Measurements from ENCODE around the gene ACAD9.

GRCh38 chr3:128415163-128415680 is 51.5 kb downstream of the DNAJB8 start:
- RRBS, 2 experiments = no CpG with 5 or more reads among the region's 14 CpGs

- RRBS, 2 experiments = 3 to 4% methylated on average over 18 to 19 of the region's 53 CpGs
Observed at GRCh38 chr3:128488211-128489066, 4.6 kb downstream of the GATA2 start.

GRCh38 chr3:128523214-128523711 is 30.3 kb upstream of the GATA2 start:
- RRBS, 2 experiments = no CpG with 5 or more reads among the region's 10 CpGs

DNA sequence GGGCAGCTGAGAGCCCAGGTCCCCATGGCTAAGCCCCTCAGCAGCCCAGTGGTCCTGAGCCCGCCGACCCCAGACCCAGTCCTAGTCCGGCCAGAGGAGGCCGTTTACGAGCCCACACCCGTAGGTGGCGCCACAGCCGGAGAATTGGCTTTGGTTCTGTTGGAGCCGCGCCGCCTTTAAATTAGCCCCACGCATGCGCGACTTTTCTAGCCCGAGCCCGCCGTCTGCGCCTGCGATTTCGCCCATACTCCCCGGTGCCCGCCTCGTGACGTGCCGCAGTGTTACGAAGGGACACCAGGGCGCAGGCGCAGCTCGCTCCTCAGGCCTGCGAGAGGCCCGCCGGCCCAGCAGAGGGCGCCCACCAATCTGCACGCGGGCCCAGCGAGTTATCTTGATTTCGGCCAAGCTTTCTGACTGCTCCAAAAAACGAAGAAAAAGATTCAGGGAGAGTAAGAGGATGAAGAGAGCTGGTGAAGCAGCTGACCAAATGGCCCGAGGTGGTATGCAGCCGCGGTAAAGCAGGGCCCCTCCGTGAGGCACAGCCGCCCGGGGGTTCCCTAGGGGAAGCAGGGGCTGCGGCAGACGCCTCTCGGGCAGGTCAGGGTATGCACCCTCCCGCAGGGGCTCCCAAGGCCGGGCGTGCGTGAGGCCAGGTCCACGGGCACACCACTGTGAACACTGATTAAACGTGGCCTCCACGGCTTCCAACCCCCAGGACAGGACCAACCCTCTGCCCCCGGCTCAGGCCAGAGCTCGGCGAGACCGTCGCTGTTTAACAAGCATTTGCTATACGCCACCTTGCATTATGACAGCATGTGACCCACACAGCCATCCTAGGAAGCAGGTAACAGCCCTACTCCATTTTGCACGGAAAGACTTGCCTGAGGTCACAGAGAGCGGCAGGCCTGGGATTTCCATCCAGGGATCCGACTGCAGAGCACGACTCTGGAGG is 32.8 kb downstream of the RPN1 start:
- RRBS, 2 experiments = 1 to 2% methylated on average over 22 to 33 of the region's 64 CpGs

GRCh38 chr3:128623640-128624146 is 26.9 kb downstream of the RPN1 start:
- RRBS, 2 experiments = no CpG with 5 or more reads among the region's 8 CpGs

- RRBS, 2 experiments = no CpG with 5 or more reads among the region's 8 CpGs
Observed at GRCh38 chr3:128649241-128649870, 1.3 kb downstream of the RPN1 start.

GRCh38 chr3:128779475-128780059 is 53.6 kb downstream of the RAB7A start:
- RRBS, 2 experiments = no CpG with 5 or more reads among the region's 4 CpGs

- RRBS, 2 experiments = no CpG with 5 or more reads among the region's 13 CpGs
Observed at GRCh38 chr3:128875241-128876140, 3.9 kb upstream of the ACAD9 start.

- RRBS, 2 experiments = no CpG with 5 or more reads among the region's 21 CpGs
Observed at GRCh38 chr3:128878441-128879318, 740 bp upstream of the ACAD9 start.

- RRBS, 2 experiments = 0% methylated on average over 4 of the region's 68 CpGs; no CpG with 5 or more reads in 1 of the 2 experiments
Observed at GRCh38 chr3:128879319-128880441, at the start of gene ACAD9. Gene ACAD9 (plus strand): TSS chr3:128879620.

DNA sequence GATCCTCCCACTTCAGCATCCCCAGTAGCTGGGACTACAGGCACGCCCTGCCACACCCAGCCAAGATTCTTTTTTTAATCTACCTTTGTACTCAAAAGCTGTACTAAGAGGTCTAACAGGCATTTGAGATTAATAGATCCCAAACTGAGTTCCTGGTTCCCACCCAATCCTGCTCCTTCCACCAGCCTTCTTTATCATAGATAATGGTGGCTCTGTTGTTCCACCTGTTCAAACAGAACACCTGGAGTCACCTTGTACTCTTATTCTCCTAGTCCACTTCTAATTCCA is 2.6 kb downstream of the ACAD9 start:
- RRBS, 2 experiments = no CpG with 5 or more reads among the region's 1 CpG

DNA sequence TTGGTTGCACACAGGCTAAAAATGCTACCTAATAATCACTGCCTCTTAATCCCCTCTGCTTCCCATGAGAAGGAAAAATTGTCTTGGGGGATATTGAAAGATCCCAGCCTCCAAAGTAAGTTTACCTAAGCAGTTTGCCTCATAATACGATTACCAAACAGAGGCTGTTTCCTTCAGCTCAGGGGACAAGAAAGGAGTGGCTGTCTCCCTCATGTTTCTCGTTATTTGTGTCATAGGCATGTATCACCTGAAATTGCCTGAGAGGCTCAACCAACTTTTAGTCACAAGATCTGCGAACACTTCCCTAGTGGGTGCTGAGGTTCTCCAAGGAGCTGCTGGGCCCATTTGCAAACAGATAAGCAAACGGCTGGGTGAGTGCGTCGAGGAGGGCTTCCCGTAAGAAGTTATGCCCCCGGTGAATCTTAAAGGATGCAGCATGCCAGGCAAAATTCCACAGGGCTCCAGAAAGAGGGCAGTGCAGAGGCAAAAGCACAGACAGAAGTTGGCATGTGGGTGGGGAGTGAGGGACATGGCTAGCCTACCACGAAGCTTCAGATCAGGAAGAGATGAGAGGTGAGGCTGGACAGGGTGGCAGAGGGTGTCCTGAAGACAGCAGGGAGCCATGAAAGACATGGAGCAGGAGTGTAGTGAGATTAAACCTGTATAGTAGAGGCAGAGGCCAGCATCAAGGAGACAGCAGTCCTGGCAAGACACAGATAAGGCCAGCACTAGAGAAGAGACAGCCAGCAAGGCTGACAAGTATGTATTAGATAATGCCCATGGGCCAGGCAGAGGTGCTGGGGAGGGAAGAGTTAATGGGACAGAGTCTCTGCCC is 4.0 kb upstream of the GP9 start:
- RRBS, 2 experiments = no CpG with 5 or more reads among the region's 9 CpGs

- RRBS, 2 experiments = no CpG with 5 or more reads among the region's 4 CpGs
Observed at GRCh38 chr3:129134664-129135001, 13.0 kb upstream of the RAB43 start.

DNA sequence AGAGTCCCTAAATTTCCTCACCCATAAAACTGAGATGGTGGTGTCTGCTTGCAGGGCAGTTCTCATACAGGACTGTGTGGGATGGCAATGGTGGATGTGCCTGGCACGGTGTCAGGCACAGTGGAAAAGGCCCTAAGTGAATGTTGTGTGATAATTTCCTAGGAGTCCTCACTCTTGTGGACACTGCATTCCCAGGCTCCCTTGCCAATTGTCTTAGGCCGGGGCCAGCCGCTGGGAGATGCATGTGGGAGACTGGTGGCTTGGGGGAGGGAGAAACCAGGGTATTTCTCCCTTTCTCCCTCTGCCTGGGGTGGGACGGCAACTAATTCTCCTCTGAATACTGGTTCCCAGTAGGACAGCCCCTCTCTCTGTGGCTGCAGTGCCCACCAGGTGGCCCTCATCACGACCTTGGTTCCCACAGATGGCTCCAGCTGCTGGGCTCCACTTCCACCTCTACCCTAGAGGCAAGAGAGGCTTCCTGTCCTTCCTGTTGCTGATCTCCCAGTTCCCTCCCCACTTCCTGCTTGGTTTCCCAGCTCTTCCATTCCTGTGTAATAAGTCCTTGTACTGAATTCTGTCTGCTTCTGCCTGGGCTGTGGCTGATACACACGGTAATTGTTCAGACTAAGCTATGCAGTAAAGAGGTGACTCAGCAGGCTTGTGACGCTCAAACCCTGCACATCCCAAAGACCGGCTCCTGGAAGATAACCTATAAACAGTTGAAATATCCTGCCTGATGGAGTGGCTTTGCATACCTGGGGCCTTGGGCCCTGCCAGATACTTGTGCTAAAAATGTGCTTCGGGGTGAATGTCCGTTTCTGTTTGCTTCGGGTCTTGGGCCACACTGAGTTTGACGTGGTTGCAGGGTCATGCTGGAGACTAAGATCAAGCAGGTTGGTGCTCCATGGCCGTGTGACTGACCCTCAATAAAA is 20.4 kb upstream of the COPG1 start:
- RRBS, 2 experiments = no CpG with 5 or more reads among the region's 13 CpGs

- RRBS, 2 experiments = no CpG with 5 or more reads among the region's 11 CpGs
Observed at GRCh38 chr3:129277904-129278265, 785 bp upstream of the HMCES start.

- RRBS, 2 experiments = no CpG with 5 or more reads among the region's 4 CpGs
Observed at GRCh38 chr3:129282580-129283179, 4.0 kb downstream of the HMCES start.

GRCh38 chr3:129305183-129306129 is 10.6 kb downstream of the H1-10 start:
- RRBS, 2 experiments = no CpG with 5 or more reads among the region's 29 CpGs

- RRBS, 2 experiments = no CpG with 5 or more reads among the region's 4 CpGs
Observed at GRCh38 chr3:129310099-129310535, 6.0 kb downstream of the H1-10 start.

DNA sequence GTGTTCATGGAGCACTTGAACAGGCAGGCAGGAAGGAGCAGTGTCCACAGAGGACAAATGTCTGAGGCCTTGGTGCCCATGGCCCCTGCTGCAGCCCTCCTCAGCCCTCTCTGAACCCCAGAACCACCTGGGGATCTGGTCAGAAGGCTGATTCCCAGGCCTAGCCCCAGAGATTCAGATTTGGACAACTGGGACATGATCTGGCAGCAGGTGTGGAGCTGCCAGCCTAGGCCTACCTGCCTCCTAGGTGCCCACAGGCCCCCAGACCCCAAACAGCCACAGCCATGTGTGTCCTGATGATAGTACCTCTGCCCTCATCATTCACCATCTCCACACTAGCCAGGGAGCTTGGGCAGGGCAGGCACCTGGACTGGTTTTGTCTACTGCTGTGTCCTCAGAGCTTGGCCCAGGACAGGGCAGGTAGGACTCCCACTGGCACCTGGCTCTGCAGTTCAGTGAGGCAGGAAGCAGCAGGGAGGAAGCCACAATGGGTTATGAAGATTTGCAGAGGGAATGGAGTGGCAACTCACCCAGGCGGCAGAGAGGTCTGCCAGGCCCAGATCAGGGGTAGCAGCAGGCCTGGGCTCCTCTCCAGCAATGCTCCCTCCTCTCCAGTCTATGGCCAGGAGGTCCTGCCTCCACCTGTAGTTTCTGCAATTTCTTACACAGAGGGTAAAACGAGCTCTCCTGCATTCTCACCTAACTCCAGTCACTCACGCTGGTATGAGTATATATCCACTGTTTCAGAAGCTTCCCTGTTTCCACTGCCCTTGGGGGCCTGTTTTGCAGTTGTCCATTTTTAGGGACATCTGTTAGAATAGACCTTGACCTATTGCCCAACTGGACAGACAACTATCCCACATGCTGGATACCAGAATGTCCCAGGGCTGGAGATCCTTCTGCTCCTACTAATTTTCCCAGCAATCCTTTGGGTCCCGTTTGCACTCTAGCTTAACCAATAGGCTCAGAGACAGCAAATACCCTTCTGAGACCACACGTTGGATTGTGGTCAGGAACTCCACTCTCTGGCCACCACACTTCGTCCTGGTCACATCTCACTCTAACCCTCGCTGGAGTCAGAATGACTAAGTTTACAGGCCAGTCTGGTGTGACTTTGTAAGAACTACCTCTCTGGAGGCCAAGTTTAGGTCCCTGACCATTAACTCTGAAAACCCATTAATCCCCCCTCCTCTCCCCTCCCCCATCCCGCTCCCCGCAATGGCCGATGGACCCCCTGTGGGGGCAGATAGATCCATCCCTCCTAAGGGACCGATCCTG is 2.3 kb downstream of the H1-10 start:
- RRBS, 2 experiments = no CpG with 5 or more reads among the region's 11 CpGs

- RRBS, 2 experiments = 1 to 2% methylated on average over 33 to 38 of the region's 82 CpGs
Observed at GRCh38 chr3:129315276-129316046, 625 bp downstream of the H1-10 start.